Neural cell (in vitro differentiated cells): ENCODE measurements around a stretch of chr12.

- RAMPAGE, long total RNA = no peak
Measured at GRCh38 chr12:121516832-121517102, 64.1 kb downstream of the KDM2B start.

DNA sequence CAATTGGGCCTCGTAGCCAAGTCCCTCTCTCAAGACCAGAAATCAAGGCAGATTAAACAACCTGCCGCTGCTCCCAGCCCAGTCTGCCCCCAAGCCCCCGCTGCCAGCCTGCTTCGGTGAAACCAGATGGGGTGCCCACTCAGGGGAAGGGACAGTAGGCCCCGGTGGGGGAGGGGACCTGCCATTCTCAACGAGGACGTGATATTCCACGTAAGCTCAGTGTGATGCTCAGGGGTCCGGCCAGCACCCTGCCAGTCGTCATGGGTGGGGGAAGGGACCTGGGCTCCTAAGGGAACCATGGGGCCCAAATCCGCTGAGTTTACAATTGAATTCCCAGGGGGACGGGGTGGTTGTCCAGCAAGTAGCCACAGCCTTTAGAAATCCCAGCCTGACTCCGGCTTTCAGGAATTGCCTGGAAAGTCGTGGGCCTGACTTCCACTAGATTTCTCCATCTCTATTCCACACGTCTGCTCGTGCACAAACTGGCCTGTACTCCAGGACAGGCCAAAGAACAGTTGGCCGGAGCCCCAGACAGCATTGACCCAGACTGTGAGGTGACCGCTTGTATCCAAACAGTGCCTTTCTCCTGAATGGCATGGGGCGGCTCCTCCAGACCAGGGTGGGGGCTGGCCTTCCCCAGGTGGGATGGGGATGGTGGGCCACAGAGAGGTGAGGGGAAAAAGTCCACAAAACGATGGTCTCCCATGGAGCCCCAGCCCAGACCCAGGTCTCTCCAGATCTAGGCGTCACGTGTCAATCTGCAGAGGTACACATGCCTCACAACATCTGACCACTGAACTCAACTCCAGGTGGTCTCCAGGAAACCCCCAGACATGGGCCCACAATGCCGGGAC lies 62.2 kb downstream of the KDM2B start:
- RAMPAGE, long total RNA = no peak

- RAMPAGE, long total RNA = no peak
Measured at GRCh38 chr12:121532920-121533535, 47.8 kb downstream of the KDM2B start.

DNA sequence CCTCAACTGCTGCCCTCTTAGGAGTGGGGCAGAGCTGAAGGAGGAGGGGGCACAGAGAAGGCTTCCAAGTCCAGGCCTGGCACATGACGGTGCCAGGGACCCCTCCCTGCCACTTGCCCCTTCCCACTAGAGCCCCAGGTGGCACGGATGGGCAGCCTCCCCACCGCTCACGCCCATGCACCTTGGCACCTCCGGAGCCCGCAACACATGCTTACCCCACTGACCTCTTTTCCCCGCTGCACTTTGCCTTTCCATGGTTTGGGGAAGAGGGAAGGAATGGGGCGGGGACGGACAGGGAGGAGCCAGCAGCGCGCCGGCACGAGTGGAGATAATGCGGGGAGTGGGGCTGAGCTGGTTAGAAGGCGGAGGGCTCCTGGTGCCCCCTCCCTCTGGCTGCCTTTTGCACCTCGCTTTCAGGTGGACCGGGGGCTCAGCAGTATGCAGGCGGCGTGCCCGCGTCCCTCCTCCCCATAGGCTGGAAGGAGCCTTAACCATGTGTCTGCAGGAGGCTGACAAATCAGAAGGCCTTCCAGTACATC lies 45.0 kb downstream of the KDM2B start:
- RAMPAGE, long total RNA = no peak

- RAMPAGE, long total RNA = no peak
Measured at GRCh38 chr12:121574083-121574514, 6.7 kb downstream of the KDM2B start.

DNA sequence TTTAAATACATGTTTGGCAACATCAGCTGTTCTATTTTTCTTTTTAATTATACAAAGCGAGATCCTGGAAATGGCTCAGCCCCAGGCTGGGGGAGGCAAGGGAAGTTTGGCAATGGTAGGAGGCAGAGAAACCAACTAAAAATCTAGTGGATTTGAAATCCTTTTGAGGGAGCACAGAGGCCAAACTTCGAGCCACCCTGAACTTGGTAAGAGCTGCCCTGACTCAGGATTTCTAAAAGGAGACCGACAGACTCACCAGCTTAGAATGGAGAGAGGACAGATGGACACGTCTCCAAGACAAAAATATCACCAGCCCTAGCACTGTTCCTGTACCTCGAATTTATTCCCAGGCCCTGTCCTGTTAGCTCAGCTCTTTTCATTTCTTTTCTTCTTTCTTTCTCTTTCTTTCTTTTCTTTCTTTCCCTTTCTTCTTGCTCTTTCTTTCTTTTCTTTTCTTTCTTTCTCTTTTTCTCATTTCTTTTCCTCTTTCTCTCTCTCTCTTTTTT lies 29.7 kb upstream of the KDM2B start:
- RAMPAGE, long total RNA = no peak

DNA sequence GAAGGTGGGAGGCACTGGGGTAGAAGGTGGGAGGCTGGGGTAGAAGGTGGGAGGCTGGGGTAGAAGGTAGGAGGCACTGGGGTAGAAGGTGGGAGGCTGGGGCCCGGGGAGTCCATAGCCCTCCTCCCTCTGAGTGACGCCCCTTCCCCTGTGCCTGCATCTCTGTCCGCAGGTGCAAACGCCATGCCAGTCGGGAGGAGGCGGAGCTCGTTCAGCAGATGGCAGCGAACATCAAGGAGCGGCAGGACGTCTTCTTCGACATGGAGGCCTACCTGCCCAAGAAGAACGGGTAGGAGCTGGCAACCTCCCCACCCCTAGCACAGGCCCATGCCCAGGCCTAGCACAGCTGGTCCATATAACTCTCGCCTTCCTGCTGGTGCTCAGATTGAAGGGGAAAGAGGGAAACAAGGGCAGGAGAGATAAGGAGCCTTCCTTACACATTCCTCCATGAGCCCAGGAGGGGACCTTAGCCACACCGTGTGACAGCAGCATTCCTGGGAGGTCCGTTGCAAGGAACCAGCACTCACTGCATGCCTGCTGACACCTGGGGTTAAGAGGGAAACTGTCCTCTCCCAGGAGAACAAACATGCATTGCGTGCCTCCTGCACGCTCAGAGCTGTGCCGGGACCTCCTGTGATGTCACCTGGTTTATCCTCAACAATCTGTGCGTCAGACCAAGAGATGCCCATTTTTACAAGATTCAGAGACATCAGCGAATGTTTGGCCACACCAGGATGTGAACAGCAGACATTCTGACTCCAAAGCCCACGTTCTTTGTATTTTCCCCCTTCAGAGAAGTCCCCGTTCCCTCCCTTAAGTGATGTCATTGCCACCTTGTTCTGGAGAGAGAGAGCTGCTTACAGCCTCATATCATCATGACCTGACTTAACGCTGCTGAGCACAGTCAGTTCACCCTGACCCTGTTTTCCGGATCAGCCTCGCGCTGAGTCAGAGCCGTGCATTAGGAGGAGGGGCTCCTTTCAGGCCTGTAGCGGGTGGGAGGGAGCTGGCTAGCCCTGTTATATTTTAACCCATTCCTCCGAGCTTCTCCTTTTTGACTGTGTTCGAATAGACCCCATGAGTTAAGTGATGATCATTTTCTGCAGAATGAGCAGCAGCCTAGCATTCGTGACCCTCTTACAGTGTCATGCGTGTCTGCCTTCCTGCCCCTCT lies 36.0 kb downstream of the TMEM120B start:
- RAMPAGE, long total RNA = no peak

GRCh38 chr12:121785000-121785440 lies 8.5 kb downstream of the RHOF start:
- RAMPAGE, long total RNA = no peak

GRCh38 chr12:121812352-121812925 lies 8.6 kb downstream of the SETD1B start:
- RAMPAGE, long total RNA = no peak

- RAMPAGE, long total RNA = no peak
Measured at GRCh38 chr12:121813114-121813653, 9.4 kb downstream of the SETD1B start.

- RAMPAGE, long total RNA = no peak
Measured at GRCh38 chr12:121816879-121818090, 13.5 kb downstream of the SETD1B start.

DNA sequence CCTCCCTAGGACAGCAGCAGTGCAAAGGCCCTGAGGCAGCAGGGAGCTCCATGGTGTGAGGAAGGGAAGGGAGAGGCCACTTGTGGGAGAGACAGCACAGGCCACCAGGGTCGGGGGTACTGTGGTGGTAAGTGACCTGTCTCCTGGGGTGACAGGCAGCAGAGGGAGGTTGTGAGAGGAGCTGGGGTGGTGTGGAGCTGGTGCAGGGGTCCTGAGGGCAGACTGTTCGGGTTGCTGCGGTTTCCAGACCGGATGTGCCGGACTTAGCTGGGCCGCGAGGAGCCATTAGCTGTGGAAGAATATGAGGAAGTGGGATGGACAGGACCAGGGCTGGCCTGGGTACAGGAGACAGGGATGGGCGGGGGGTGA lies 22.6 kb downstream of the SETD1B start:
- RAMPAGE, long total RNA = no peak

- RAMPAGE, long total RNA = no peak
Measured at GRCh38 chr12:122004224-122005205, 17.2 kb upstream of the BCL7A start.

DNA sequence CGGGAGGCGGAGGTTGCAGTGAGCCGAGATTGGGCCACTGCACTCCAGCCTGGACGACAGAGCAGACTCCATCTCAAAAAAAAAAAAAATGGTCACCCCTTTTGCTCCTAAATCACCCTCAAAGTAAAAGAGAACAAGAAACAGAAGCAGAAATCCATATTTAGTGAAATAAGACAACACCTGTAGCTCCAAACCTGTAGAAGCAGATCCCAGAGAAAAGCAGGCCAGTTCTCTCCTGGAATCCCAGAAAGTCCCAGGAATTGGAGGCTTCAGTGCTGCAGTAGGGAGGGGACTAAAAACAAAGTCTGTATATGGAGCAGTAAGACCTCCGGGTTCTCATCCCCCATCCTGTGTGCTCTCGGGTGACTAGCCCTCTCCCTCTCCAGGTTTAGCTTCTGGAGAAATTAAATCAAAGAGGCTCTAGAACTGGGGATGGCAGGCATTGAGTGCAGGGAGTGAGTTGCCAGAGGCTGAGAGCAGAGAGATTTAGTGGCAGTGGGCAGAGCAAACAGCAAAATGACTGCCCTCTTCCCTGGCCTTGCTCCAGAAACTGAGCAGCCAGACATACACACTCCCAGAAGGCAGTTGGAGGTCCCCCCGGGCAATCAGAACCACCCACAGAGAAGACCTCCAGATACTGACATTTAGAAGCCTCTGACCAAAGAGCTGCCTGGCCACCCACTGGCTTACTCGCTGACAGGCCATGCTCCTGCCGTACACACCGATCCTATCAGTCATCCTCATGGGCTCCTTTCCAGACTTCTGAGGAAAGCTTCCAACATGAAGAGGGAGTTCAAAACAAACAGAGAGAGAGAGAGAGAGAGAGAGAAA lies 6.3 kb upstream of the MLXIP start:
- RAMPAGE, long total RNA = no peak

DNA sequence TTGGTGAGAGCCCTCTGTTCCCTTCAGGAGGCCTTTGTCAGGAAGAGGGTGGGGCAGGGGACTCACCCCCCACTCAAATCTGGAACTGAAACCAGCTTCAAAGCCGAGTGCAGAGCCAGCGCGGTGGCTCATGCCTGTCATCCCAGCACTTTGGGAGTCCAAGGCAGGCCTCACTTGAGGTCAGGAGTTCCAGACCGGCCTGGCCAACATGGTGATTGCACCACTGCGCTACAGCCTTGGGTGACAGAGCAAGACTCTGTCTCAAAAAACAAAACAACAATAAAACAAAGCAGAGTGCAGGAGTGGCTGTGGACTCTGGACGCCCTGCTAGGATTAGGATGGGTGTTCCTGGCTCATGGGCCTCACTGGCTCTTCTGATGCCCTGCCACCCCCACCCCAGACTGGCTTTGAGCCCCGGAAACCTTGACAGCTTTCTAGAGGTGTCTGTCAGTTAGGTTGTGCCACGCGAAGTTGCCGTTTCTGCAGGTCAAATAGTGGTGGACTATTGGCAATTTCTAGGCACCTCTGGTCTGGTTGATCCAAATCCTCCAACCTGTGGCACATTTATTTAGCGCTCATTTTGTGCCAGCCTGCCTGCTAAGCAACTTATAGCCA lies 1.4 kb upstream of the MLXIP start:
- RAMPAGE, long total RNA = no peak

- RAMPAGE, long total RNA = no peak
Measured at GRCh38 chr12:122116012-122116434, 37.5 kb downstream of the MLXIP start.

- RAMPAGE, long total RNA = no peak
Measured at GRCh38 chr12:122196785-122197399, 6.6 kb upstream of the B3GNT4 start.

DNA sequence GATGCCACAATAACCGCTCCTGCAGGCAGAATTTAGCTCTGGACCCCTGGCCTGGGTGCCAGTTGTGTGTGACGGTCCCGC lies 576 bp downstream of the DIABLO start:
- RAMPAGE, long total RNA = no peak

- RAMPAGE, long total RNA = no peak
Measured at GRCh38 chr12:122261083-122261678, 5.1 kb downstream of the VPS33A start.

DNA sequence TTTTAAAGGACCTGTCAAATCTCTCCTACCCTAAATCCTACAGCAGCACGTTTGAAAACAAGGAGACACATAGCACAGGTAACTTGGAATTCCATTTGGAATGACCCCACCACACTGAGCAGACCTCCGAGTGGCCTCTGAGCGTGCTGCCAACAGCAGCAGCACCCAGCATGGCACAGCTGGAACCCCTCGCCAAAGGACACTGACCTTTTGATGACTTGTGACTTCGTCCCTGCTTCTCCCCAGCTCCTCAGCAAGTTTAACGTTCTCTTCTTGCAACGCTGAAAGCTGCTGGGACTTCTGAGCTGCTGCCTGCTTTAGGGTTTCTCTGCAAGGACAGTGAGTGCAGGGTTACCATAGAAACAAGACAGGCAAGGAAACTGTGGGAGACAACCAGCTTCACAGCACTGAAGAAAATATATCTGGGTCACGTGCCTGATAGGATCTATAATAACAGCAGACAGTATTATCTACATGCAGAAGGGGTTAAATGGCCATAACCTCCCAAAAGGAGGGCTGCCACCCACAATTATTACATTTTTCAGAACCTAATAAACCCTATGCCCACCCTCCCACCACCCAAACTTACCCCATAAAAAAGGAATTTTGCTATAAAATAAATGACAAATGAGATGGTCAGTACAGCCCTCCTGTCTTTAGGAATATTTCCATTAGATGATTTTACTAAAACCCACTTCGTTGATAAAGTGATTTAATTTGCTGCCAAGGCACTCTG lies 43.4 kb upstream of the VPS33A start:
- RAMPAGE, long total RNA = no peak